Breast epithelium (tissue), 2 donors: ENCODE data around the genes LUC7L3 and SPAG9.

DNA sequence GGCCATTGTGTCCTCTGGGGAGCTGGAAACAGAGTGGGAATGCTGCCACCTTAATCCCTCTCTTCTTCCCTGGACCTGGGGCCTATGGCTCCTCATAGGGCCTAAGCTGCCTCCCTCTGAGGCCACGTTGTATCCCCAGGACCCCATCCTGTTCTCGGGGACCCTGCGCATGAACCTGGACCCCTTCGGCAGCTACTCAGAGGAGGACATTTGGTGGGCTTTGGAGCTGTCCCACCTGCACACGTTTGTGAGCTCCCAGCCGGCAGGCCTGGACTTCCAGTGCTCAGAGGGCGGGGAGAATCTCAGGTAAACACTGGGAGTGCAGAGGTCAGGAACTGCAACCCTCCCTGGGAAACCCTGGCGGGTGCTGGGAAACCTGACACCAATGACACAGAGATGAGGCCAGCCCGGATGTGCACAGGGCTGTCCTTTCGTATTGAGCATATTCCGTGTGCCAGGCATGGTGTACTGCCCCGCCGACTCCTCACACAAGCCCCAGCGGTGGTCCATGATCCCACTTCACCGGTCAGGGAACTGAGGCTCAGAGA, 23.1 kb downstream of the ANKRD40 start:
- PRO-cap: no peak
- RAMPAGE, long total RNA, 2 experiments: no peak in any of the 2 experiments

DNA sequence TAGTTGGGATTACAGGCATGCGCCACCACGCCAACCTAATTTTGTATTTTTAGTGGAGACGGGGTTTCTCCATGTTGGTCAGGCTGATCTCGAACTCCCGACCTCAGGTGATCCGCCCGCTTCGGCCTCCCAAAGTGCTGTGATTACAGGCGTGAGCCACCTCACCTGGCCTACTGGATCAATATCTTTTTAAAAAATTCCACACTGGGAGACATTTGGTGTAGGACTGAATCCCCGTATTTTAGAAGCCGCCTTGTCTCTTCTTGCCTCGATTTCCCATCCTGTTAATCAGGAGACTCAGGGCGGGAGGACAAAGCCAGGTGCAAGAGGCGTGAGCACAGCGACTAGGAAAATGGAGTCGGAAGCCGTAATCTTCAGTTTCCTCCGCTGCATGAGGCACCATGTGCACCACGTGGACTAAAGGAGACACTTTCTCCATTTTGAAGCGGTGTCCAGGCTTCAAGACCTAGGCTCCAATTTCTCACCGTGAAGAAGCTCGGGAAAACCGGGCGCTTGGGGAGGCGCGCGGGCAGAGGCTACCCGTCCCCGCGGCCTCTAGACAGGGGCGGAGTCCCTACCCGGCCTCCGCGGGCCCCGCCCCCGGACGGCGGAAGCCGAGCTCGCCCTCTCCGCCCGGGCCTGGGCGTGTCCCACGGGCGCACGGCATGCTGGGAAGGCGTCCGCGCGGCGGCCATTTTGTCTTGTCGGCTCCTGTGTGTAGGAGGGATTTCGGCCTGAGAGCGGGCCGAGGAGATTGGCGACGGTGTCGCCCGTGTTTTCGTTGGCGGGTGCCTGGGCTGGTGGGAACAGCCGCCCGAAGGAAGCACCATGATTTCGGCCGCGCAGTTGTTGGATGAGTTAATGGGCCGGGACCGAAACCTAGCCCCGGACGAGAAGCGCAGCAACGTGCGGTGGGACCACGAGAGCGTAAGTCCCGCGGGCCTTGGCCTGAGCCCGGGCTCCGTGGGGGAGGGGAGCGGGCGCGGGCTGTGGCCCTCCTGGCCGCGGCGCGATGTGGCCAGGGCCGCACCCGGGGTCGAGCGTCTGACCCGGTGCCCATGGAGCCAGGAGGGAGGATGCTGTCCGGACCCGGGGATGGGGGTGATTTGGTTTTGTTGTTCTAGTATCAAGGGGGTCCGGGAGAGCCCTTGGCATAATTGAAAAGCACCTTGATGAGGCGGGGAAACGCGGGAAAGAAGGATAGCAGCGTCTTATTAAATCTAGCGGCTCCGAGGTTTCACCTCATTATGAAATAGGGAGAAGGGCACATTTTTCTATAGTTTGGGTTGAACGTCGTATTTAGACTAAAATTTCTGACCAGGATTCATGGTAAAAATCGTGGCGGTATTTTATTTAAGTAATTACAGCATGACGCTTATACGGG, at the start of gene LUC7L3:
Gene LUC7L3, plus strand, starts transcription at position 699 of the 1,384 bp plus-strand sequence.
- PRO-cap: bidirectional peak, plus-strand start at position 726 of the sequence, minus-strand start at position 557 of the sequence; bidirectional peak, plus-strand start at position 971 of the sequence, minus-strand start at position 927 of the sequence
- RAMPAGE, long total RNA, 2 experiments: start-site peak on the plus strand in 2 of 2 experiments, centred at positions 715 to 717 of the sequence, 457 to 2,400 reads per replicate

DNA sequence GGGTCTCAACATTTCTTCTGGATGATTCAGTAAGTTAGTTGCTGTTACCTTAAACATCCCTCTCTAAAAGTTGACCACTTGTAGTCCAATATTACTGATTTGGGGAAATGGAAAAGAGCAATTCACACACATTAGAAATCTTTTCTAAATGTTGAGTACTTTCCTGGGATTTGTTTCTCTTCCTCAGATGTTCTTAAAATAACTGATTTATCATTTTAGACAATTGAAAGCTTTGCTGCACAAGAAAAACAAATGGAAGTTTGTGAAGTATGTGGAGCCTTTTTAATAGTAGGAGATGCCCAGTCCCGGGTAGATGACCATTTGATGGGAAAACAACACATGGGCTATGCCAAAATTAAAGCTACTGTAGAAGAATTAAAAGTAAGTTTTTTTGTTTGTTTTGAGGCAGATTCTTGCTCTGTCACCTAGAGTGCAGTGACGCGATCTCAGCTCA, 22.9 kb downstream of the ANKRD40CL start:
- PRO-cap: no peak
- RAMPAGE, long total RNA, 2 experiments: no peak in any of the 2 experiments

DNA sequence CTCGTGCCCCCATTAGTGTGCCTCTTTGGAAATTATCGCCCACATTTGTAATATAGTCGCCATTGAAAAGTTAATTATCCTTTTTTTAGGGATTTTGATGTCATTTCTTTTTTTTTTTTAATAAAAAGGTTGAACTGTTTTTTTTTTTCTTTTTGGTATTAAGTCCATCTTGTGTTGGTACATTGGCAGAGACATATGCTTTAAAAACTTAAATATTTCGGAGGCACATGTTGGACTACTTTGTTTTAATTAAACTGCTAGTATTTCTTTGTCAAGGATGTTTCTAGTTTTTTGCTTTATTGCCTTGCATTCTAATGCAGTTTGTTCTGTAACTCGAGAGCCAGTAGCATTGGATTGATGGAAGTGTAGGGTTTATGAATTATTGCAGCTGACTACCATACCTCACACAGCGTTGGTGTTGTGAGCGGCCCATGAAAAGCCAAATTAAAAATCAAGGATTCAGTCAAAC, 16.4 kb downstream of the ANKRD40CL start:
- PRO-cap: no peak
- RAMPAGE, long total RNA, 2 experiments: no peak in any of the 2 experiments

- PRO-cap: no peak
- RAMPAGE, long total RNA, 2 experiments: no peak in any of the 2 experiments
These were observed 13.7 kb downstream of the ANKRD40CL start for GRCh38 chr17:50753555-50754059.

DNA sequence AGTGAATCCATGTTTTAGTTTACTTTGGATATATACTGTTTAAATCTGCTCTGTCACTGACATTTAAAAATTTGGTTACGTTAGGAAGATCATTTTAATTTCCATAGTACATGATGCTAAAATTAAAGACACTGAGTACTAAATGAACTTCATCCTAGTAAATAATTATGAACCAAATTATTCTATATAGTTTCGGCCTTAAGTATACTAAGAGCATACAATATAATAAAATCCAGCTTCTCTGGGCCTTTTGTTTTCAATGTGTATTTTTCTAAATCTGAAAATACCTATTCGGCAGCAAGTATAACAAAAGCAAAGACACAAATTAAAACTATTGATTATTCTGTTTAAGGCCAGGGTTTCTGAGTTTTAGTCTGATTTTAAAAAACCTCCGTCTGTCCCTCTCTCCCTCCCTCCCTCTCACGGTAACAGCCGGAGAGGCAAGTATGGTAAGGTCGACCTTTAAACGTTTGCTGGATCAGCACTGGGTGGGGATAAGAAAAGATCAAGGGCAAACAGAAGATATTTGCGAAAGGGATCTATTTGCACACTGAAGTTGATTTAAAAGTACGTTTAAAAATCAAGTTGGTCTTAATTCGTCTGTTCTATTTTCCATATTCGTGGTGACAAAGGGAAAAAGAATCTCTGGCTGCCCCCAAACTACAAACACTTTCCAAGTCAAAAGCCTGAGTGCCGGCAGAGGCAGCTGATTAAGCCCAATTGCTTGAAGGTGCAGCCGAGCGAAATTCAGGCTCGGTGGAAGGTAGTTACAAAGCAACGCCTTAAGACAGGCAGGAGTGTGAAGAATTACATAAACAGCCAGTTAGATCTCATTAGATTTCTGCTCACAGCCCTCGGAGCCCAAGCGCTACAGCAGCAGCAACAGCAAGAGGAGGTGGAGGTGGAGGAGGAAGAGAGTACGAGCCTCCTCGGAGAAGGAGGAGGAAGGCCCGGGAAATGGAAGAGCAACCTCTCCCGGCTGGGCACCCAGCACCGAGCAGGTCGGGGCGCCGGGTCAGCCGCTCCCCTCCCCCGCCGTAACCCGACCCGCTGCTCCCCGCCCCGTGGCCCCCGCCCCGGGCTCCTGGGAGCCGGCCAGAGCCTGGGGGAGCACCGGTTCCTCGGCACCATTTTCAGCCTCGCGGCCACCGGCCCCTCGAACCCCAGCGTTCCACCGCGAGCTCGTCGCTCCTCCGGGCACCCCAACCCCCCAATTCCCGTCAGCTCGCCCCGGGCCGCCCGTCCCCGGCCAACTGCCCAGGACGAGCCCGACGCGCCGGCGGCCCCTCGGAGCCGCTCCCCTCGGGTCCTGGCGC, 1.1 kb downstream of the TOB1 start:
- PRO-cap: no peak
- RAMPAGE, long total RNA, 2 experiments: no peak in any of the 2 experiments

DNA sequence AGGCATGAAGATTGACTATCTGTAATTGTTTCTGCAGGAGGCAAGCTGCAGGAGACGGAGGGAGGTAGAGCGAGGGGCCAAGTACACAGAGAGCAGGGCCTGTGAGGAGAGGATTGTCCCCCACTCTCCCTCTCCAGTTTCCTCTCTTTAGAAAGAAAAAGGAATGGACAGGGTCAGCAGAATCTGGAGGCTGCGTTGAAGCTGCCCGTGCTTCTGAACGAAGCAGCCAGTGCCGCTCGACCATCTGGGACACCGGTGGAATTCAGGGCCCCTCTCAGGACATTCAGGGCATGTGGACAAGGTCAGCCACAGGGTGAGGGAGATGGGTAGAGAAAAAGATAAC, 33.9 kb upstream of the TOB1 start:
- PRO-cap: no peak
- RAMPAGE, long total RNA, 2 experiments: no peak in any of the 2 experiments

- PRO-cap: no peak
- RAMPAGE, long total RNA, 2 experiments: start-site peak on the plus strand in 1 of 2 experiments, at chr17:50904844-50904849 at its widest, 5 reads per replicate
These were observed 37.9 kb upstream of the TOB1 start for GRCh38 chr17:50903609-50904988.

GRCh38 chr17:50956816-50957153, 90.6 kb upstream of the TOB1 start:
- PRO-cap: no peak
- RAMPAGE, long total RNA, 2 experiments: no peak in any of the 2 experiments

DNA sequence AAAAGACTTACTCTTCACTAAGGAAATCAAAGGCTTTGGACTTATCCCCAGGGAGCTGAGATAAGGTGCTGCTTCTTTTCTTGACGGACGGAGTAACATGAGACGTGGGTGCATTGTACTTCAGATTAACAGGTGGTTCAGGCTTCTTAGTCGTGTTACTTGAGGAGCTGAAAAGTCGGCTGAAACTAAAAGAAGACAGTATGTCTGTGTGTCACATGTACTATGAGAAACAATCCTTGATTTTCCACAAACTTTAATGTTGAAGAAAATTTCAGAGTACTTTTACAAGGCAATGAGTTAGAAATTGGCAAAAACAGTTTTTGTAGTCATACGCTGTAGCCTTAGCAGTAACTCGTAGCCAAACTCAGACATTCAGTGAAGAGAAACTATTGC, 122.2 kb downstream of the SPAG9 start:
- PRO-cap: no peak
- RAMPAGE, long total RNA, 2 experiments: no peak in any of the 2 experiments

- PRO-cap: no peak
- RAMPAGE, long total RNA, 2 experiments: no peak in any of the 2 experiments
These were observed 99.5 kb downstream of the SPAG9 start for GRCh38 chr17:51021101-51021645.

- PRO-cap: bidirectional peak, plus-strand start at chr17:51120983, minus-strand start at chr17:51120865
- RAMPAGE, long total RNA, 2 experiments: no peak in any of the 2 experiments
These were observed at the start of gene SPAG9 for GRCh38 chr17:51120295-51120926. Gene SPAG9 (minus strand): TSS chr17:51120868.

DNA sequence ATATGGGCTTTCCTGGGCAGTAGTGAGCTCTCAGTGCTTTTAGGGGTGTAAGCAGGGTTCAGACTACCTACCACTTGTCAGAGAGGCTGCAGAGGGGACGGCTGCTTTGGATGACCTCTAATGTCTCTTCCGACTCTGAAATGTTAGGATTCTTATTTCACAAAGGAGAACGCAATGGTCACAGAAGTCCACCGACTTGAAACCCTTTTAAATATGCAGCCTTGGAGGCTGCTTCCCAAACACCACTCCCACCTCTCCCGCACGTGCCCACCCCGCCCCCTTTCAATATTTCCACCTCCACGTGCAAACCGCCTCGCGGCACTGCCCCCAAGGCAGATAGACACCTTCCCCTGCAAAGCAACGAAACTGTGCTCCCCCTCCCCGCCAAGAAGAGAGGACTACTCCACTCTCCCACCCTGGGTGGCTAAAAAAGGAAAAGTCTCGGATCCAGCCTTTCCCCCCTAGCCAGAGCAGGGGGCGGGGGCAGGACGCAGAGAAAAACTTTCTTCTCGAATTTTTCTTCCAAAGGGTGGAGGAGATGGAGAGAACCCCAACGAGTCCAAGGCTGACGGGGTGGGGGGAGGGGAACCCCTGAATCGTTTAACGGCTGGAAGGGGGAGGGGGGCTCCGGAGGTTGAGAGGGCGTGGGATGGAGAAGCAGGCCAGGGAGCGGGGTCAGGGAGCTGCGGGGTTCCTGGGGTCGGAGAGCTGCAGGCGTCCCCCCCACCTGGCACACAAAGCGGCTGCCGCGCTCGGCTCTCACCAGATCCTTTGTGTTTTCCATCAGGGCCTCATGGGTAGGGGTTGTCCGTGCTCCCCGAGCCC, 565 bp downstream of the MBTD1 start:
- PRO-cap: no peak
- RAMPAGE, long total RNA, 2 experiments: no peak in any of the 2 experiments

- PRO-cap: no peak
- RAMPAGE, long total RNA, 2 experiments: no peak in any of the 2 experiments
These were observed 1.3 kb downstream of the UTP18 start for GRCh38 chr17:51261642-51262005.

- PRO-cap: no peak
- RAMPAGE, long total RNA, 2 experiments: no peak in any of the 2 experiments
These were observed 112.3 kb downstream of the UTP18 start for GRCh38 chr17:51372541-51373054.

DNA sequence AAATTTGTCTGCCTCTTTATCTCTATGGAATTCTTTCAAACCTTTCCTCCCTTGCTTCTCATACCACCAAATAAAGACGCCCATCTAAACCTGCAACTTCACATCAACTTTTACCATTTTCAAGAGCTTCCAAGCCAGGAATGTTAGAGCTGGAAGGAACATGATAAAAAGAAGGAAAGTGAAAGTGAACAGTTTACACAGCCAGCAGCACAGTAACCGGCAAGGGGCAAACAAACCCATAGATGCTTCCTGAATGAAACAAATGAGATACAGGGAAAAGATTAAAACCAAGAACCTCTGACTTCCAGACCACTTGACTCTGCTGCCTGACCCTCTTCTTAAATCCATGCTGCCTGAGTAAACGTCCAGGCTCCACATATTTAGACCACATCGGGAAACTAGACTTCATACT, 231.1 kb upstream of the CA10 start:
- PRO-cap: no peak
- RAMPAGE, long total RNA, 2 experiments: no peak in any of the 2 experiments

- PRO-cap: no peak
- RAMPAGE, long total RNA, 2 experiments: no peak in any of the 2 experiments
These were observed 104.3 kb downstream of the STXBP4 start for GRCh38 chr17:55072847-55073281.

GRCh38 chr17:55237939-55238904, 26.5 kb upstream of the HLF start:
- PRO-cap: unidirectional peak, plus-strand start at chr17:55238528
- RAMPAGE, long total RNA, 2 experiments: no peak in any of the 2 experiments

DNA sequence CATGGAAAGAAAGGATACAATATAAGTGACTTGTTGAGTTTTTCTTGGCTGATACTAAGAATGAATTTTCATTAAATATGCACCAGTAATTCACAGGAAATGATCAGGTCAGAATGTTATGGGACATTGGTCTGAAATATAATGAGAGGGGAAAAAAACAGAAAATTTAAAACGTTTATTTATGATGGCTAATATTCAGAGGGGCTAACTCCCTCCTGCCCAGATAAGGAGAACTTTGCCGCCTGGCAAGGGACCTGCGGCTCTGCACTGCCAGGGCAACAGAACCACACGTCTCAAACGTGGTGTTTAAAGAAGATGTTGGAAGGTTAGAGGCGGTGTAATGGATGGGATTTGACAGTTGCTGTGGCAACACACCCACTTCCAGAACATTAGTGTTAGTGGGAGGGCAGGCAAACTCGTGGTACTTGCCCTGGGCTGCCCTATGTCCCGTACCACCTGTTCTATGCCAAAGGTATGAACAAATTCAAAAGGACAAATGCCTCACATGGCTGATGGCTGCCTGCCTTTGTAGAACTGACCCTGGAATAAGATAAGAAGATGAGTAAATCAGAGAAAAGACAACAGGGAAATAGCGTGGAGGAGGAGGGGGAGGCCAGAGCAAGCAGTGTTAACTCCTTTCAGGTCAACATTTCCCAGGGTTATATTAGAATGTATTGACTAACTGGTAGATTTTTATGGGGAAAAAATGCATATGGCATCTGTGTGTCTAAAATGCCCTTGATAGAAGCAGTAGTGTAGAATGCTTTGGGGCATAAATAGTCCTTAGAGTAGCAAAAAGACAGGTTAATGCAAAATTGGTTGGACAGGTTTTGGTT, 30.7 kb downstream of the HLF start:
- PRO-cap: no peak
- RAMPAGE, long total RNA, 2 experiments: no peak in any of the 2 experiments

- PRO-cap: no peak
- RAMPAGE, long total RNA, 2 experiments: no peak in any of the 2 experiments
These were observed 145.6 kb downstream of the TMEM100 start for GRCh38 chr17:55576805-55577624.